Left cardiac atrium (tissue), 1 donor: ENCODE measurements around the genes DEXI and PRM3.

- PRO-cap = no peak
Observed at GRCh38 chr16:10356876-10357599, 28.8 kb upstream of the ATF7IP2 start.

DNA sequence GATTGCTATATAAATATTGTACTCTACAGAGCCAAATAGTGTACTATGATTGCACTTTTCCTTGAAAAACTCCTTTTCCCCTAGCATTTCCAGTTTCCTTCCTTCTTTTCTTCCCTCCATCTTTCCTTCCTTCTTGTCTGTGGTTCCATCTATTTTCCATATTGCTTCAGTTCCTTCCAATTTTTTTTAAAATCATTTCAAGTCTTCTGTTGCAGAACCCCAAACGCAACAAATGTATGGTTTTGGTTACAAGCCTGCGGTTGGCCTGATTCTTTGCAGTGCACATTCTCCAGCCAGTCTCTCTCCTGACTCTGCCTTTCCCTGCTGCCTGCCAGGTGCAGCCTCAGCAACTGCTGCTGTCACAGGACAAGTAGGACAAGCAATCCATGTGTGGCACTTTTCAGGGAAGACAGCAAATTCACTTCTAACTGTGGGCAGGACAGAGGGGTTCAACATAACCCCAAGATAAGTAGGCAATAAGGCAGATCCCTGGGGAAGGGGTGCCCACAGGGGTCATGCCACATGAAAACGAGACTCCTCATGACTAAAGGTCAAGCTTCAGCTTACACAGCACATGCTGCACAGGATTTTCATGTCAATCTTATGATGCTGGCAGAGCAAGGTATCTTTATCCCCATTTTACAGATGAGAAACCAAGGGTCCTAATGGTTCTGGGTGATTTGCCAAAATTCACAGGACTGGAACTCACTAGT lies 24.1 kb downstream of the EMP2 start:
- PRO-cap = no peak

DNA sequence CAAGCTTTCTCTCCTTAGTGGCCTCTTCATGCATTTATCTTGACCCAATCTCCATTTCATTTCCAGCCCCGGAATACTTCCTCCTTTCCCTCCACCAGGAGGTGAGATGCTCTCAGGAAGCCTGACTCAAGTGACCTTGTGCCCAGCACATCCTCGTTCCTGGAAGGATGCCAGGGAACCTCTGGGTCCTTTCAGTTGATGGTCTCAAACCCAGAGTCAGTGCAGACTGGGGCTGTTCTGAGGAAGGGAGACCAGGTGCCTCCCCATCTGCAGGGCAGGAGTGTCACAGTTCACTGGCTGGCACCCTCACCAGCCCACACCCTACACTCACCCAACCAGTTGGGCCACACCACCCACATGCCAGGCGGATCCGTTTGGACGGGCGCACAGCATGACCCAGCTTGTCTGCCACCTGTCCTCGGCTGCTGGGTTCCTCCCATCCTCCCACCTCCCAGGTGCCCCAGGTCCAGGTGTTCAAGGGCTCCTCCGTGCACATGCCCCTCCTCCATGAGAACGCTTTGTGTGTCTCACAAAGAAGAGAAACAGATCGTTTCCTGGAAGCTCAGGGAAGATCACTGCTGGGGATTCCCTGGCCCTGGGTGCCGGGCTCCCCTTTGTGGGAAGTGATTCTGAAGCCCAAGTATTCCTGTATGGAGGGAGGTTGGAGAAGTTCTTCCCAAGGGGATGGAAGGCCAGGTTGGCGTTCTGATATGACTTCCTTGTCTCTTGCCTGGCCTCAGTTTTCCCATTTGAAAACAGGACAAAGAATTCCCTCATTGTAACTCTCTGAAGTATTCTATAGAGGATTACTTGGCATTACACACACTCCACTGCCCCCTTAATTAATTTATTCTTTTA lies 14.2 kb upstream of the EMP2 start:
- PRO-cap = no peak

DNA sequence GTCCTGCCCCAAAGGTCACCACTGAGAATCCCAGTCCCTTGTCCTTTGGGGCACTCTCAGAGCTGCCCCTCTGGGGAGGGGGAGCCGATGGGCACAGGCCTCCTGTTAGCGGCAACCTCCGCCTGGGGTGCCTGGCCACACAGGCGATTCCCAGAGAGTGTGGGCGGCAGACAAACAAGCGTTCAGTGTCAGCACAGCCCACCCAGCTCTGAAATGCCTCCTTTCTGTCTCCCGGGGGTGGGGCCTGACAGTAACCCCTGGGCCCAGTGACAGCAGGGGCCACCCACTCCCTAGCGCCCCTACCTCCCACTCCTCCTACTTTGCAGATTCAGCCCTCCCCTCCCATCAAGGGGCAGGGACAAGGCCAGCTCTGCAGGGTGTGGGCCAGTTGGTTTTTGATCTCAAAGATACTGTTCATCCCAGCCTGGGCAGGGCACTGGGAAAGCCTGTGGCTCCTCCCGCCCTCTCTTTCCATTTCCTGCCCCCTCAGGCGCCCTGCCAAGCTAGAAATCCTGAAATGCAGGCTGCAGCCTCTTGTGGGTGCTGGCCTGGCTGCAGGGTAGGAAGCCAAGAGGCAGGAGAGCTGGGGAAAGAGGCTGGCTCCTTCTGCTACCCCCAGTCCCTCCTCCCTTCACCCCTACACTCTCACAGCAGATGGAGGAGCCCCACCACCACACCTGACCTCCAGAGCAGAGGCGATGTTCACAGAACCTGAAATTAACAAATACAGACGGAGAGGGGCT lies 36.7 kb upstream of the EMP2 start:
- PRO-cap = no peak

- PRO-cap = no peak
Observed at GRCh38 chr16:10761250-10762066, 17.8 kb downstream of the NUBP1 start.

DNA sequence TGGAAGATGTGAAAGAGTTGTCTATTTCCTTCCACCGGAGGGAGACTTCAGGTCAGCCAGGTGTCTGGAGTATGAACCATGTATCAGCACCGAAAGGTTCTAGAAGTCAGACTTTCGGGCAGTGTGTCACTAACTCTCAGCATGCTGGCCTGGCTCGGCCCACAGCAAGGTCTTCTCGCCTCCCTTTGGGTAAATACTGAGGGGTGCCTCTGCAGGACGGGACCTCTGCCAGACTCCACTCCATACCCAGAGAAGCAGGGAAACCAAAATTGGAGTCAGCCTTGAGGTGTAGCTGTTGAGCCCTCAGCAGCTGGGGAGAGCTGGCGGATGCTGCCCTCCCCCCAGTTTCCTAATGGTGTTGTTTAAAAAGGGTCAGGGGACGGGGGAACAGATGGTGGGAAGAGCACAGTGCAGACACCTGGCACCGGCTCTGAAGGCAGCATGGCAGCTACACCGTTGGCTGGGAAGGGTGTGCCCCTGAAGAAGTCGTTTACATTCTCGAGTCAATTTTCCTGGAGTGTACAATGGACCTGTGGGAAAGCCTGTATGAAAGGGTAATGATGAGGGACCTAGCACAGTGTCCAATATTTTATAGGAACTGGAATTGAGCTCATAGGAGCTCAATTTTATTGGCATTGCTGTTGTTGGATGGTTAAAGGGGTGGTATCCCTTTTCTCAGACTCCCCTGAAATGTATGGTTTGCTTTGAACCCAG lies 679 bp downstream of the CIITA start:
- PRO-cap = no peak

DNA sequence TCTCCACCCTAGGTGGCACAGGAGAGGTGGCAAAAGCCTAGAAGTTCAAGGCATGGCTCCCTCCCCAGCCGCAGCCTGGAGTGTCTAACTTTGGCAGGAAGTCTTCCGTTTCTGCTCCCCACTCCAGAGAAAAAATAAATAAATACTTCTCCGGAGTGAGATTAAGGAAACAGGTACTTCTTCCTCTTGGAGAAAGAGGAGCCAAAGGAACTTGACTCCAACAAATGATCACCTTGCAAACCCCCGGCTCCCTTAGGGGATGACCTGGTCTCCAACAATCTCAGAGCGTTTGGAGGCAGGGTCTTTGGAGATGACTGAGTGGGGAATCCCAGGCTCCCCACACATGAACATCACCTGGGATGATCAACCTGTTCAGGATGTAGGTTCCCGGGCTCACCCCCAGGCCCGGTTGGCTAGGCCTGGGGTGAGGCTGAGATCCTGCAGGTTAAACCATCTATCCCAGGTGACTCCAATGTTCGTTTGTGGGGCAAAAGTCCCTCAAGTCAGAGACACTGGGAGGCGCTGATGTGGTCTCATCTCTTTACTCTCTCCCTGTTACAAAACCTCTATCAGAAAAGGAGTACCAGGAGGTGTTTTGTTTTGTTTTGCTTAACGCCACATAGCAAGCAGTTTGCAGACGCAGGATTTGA lies 3.0 kb downstream of the CIITA start:
- PRO-cap = no peak

- PRO-cap = bidirectional peak, plus-strand start at chr16:10942608, minus-strand start at chr16:10942468
Observed at GRCh38 chr16:10942126-10942726, at the start of gene DEXI. Gene DEXI, minus strand, starts transcription at chr16:10942468.

DNA sequence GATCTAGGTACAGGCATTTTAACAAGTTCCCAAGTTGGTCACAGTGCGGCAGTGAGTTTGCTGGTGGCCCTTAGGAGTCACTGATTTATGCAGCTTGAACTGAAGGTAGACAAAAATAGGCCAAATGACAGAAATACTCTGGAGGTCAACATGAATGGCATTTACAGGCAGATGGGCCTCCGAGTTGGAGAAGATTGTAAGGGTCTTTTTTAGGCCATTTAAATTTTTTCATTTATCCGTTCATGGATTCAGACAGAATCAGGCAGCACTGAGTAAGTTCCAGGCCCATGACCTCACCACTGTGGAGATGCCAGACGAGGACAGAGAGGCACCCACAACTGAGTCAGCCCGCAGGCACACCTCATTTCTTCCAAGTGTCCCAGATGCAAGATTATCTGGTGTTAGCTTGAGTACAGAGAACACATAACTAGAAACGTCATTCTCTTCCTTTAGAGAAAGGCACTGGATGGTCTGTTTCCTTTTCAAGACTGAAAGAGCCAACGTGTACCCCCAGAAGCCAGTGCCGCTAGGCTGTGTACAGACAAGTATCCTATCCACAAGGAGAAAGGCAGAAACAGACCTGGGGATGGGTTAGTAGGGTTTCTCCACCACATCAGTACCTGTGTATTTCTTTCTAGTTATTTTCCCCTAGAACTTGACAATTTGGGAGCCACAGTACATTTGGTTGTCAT lies 16.9 kb downstream of the CLEC16A start:
- PRO-cap = no peak

GRCh38 chr16:11016720-11017754 lies 72.7 kb downstream of the CLEC16A start:
- PRO-cap = no peak

DNA sequence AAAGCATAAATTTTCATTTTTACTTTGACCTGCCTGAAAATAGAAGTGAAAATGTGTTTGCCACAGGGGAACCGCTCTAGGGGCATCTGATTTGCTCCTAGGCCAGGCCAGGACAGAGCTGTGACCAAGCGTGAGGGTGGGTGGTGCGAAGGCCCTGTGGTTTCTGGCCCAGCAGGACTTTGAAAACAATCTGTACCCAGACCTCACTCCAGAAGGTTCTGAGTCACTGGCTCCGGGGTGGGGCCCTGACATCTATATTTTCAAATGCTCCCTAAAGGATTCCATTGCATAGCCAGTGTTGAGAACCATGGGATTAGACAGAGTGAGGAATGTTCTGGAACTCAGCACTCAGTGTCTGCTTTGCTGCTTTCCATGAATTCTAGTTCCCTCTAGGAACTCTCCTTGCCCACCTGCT lies 133.7 kb downstream of the CLEC16A start:
- PRO-cap = no peak

GRCh38 chr16:11135311-11136176 lies 120.5 kb downstream of the SOCS1 start:
- PRO-cap = no peak

DNA sequence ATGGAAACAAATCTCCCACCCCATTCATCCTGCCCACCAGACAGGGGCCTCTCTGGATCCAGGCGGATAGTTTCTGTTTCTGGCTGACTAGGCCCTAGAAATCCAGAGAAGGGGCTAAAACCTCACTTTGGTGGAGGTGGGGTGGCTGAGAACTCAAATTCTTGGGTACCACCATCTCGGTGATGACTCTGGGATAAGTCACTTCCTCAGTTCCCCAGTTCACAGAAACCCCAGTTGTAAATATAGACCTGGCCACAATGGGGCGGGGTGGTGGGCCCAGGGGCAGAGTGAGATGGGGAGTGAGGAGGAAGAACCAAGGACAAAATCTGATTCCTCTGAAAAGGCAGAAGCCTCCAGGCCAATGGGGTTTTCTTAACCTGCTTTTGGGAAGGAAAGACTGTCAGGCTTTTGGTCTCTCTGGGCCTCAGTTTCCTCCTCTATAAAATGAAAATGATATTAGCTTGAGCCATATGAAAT lies 22.0 kb downstream of the SOCS1 start:
- PRO-cap = no peak

- PRO-cap = no peak
Observed at GRCh38 chr16:11255196-11255601, 805 bp downstream of the SOCS1 start.

DNA sequence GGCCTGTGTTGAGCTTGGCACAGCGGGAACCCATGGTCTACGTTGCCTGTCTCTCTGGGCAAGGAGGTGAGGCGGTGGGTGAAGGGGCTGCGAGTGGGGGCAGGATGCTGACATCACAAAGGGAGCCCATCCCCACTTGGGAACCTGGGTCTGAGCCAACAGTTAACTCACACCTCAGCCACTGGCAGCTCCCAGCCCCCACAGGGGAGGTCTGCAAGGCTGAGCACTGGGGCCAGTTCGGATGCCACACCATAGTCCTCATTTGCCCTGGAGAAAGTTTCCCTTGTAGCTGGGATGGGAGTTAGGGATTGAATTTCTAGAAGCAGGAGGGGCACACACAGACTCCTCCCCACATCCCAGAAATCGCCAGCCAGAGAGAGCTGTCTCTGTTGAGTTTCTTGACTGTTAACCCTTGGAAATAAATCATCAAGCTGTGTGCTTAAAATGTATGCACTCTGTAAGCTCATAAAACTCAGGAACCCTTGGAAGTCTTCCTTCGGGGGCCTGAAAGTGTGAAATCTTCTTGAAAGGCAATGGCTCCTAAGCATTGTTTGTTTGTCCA lies at the start of gene PRM3:
PRM3 (minus strand) TSS at position 68 of the 562 bp plus-strand sequence.
- PRO-cap = no peak

- PRO-cap = no peak
Observed at GRCh38 chr16:11493919-11494341, 33.1 kb downstream of the ENSG00000188897 start.

DNA sequence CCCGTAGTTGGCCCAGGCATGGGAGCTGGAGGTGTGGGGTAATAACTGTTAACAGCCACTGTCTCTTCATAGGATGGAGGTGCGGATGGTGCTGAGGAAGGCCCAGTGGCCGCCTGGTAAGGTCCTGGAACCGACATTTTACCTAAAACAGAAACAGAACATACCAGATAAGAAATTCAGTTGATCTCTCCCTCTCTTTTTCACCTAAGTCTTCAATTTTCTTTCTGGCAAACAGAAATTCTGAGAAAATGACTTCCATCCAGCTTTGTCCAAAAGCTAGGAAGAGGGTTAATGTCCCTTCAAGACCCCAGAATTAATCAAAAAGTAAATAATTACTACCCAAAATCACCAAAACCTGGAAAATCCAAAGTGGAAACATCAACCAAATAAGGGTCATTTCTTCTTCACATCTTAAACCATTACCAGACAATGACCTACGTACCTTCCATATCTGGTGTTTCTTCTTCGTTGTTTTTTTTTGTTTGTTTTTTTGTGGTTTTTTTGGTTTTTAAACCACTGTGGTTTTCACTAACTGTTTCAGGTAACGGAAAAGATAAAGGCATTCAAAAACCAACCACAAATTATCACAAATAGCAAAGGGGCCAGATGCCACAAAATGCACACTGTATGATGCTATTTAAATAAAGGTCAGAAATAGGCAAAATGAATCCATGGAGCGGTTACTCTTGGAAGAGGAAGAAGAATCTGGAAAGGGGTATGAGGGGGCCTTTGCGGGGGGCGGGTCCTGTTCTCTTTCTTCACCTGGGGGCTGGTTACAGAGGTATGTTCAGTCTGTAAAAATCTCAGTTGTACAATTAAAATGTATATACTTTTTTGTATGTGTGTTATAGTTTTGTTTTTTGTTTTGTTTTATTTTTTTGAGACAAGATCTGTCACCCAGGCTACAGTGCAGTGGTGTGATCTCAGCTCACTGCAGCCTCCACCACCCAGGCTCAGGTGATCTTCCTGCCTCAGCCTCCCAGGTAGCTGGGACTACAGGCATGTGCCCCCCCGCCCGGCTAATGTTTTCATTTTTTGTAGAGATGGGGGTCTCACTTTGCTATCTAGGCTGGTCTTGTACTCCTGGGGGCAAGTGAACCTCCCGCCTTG lies 29.8 kb downstream of the LITAF start:
- PRO-cap = no peak

DNA sequence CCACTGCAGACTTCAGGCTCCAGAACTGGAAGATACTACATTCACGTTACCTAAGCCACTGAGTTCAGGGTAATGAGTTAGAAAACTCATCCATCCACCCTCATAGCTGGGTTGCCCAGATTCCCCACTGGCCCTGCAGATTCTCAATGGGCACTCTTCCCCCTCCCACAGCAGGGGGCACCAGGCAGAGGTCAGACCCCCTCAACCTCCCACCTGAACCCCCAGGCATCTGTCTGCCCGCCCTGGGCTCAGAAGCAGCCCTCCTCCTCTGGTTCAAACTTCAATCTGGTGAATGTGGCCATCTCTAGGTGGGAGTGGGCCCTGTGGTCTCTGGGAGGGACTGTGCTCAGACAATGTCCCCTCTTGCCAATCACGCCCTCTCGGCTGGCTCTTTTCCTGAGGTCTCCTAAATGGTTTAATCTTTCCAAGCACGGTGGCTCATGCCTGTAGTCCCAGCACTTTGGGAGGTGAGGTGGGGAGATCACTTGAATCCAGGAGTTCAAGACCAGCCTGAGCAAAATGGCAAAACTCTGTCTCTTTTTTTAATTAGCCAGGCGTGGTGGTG lies 15.2 kb downstream of the LITAF start:
- PRO-cap = no peak

DNA sequence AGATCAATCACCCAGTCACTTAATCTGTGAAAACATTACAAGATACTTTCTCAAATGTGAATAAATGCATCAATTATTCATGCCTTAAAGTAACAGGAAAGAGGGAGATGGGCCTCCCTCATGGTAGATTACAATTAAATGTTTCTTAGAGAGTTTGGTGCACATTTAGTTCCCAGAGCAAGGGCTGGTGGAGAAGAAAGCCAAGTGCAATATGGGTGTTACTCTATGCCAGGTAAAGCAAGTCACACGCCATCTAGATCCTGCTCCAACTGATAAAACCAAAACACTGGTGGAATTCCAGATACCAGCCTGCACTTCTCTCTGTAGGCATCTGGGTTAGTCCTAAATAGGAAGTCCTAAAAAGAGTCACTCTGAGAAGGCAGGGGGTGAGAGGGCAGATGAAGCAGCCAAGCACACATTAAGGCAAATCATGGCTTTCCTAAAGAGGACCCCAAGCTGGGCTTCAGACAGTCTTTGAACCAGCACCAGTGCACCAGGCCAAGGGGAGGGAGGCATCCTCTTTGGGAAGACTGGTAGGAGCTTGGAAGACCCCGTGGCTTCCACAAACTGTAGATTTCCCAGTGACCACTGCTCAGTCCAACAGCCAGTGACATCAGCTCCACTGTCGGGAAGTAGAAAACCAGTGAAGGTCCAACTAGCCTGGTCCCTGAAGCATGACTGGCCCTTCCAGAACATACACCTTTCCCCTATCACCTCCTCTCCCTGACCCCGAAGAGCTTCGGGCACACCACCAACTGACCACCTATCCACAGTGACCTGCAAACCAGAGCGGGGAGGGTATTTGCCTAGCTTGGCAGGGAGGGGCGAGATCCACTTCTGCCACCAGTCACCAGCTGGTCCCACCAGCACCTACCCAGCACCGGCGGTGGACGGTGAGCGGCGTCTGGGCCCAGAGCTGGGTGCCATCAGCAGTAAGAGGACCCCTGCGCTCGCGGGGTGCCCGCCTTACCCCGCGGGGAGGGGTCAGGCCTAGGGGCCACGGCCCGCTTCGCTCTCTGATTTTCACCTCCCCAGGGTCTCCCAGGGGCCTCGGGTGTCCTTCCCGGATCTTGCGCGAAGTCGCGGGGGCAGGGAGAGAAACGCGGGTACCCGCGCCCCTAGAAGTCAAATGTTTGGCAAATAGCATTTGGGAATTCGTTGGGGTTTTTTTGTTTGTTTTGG lies 1.1 kb downstream of the LITAF start:
- PRO-cap = no peak

DNA sequence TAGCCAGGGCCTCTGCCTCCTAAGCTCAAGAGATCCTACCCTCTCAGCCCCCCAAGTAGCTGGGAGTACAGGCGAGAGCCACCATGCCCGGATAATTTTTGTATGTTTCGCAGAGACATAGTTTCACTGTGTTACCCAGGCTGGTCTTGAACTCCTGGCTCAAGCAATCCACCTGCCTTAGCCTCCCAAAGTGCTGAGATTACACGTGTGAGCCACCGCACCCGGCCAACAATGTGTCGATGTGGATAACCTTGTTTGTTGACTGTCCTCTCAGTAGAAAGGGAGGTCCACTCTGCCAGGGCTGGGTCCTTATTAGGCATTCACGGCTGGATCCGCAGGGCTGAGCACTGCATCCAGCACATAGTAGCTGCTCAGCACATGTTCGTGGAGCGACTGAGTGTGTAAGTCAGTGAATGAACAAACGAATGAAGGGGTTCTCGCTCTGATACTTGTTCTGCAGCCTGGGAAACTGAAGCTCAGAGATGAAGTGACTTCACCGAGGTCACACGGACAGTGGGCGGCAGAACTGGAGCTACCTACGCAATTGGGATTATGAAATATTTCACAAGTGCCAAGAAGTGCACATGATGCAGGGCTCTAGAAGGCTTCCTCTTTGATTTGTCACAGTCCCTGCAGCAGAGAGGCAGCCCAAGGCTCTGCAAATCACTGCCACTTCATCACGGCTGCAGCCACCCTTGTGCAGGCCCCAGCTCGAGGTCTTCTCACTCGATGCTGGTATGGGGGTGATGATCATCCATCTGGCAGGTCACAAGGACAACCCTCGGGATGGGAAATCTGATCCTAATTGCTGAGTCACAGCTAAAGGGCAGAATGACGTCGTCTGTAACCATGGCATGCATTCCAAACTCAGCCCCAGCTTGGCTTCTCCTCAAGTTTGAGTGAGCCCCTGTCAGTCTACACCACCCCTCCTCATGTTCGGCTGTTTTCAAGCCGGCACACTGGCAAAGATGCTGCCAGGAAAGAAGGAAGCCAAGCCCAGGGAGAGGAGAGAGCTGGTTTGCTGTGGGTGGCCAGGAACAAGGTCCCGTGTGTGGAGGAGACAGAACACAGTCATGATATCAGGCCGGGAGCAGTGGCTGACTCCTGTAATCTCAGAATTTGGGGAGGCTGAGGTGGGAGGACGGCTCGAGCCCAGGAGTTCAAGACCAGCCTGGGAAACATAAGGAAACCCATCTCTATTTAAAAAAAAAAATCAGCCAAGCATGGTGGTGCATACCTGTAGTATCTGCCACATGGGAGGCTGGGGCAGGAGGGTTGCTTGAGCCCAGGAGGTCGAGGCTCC lies 28.0 kb upstream of the SNN start:
- PRO-cap = bidirectional peak, plus-strand start at position 626 of the sequence, minus-strand start at position 471 of the sequence; bidirectional peak, plus-strand start at position 957 of the sequence, minus-strand start at position 724 of the sequence